Skin of body (tissue), 2 donors: Measurements from ENCODE around the genes UBE2G1 and TM4SF5.

DNA sequence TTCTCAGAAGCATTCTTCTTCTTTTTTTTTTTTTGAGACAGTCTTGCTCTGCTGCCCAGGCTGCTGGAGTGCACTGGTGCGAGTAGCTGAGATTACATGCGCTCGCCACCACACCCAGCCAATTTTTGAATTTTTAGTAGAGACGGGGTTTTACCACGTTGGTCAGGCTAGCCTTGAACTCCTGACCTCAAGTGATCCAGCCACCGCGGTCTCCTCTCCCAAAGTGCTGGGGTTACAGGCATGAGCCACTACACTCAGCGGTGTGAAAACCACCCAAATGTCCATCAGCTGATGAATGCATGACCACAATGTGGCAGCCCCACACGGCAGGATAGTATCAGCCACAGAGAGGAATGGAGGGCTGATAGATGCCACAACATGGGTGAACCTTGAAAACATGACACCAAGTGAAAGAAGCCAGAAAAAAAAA, 2.1 kb downstream of the P2RX5 start:
- RAMPAGE, long total RNA = no peak

GRCh38 chr17:3740731-3741009, 17.0 kb downstream of the HASPIN start:
- RAMPAGE, long total RNA = no peak

- RAMPAGE, long total RNA = no peak
These were observed 6.1 kb downstream of the ITGAE start for GRCh38 chr17:3794793-3795301.

- RAMPAGE, long total RNA = no peak
These were observed 1.1 kb upstream of the CAMKK1 start for GRCh38 chr17:3893937-3894436.

DNA sequence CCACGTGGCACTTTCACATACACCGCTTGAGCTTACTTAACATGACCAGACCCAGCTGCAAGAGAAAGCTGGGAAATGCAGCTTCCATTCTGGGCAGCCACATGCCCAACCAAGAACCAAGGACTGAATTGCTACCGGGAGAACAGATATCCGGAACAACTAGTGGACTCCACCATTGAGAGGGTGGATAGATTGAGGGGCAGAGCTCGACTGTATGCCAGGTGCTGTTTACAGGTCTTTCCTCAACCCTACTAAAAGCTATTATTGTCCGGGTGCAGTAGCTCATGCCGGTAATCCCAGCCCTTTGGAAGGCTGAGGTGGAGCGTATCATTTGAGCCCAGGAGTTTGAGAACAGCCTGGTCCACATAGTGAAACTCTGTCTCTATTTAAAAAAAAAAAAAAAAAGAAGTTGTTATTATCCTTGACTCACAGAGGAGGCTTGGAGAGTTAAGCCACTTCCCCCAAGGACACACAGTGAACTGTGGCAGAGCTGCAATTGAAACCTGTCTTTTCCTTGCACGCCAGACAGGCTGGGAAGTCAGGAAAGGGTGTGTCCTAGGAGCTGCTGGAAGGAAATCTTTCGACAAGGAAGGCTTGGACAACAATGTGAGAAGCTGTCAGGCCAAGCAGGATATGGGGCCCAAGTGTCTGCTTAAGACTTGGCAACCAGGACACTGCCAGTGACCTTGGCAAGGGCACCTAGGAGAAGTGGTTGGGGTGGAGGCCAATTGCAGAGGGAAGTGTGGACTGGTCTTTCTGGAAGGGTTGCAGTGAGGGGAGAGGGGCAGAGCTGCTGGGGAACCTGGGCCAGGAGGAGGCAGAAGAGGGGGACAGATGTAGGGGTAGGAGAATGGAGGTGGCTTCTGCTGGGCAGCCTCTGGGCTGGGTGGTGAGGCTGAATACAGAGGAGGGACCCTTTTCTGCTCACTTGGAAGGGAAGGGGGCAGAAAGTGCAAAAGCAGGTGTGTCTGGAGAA, 1.9 kb upstream of the CAMKK1 start:
- RAMPAGE, long total RNA = no peak

DNA sequence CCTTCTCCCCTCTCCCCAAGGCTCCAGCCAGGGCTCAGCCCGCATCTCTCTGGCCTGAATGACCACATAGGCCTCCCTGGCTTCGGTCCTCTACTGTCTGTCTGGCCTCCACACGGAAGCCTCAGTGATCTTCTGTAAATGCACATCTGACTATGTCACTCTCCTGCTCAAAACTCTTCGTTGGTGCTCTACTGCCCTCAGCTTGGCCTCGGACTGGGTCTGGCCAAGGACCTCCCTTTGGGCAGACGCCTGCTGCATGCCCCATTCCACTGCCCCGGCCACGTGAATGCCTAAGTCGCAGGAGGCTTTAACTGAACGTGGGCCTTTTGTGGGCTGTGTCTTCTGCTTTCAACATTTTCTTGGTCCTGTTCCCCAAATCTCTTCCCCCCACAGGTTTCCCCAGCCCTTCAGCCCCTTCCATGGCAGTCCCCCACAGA, 20.2 kb downstream of the ATP2A3 start:
- RAMPAGE, long total RNA = no peak

GRCh38 chr17:3962439-3963151, 1.6 kb downstream of the ATP2A3 start:
- RAMPAGE, long total RNA = no peak

GRCh38 chr17:4031918-4032629, 67.8 kb upstream of the ATP2A3 start:
- RAMPAGE, long total RNA = no peak

- RAMPAGE, long total RNA = no peak
These were observed 72.3 kb downstream of the ZZEF1 start for GRCh38 chr17:4070491-4071012.

DNA sequence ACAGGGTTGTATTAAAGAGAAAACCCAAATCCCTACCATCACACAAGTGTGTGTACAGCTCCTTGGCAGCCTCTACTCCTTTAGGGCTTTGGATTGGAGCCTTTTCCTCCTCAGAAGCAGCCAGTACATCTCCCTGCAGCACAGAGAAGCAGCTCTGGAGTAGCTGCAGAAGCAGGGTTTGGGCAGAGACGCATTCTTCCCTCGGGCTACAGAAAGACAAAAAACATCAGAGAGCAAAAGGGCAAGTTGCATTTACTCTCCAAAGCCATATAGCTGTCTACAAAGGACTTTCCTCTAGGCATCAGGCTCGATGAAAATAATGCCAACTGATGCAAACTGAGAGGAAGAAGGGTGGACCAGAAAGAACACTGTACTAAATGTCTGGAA, 56.4 kb downstream of the ZZEF1 start:
- RAMPAGE, long total RNA = no peak

GRCh38 chr17:4100785-4101884, 41.7 kb downstream of the ZZEF1 start:
- RAMPAGE, long total RNA = no peak

GRCh38 chr17:4136376-4136815, 6.4 kb downstream of the ZZEF1 start:
- RAMPAGE, long total RNA = no peak

DNA sequence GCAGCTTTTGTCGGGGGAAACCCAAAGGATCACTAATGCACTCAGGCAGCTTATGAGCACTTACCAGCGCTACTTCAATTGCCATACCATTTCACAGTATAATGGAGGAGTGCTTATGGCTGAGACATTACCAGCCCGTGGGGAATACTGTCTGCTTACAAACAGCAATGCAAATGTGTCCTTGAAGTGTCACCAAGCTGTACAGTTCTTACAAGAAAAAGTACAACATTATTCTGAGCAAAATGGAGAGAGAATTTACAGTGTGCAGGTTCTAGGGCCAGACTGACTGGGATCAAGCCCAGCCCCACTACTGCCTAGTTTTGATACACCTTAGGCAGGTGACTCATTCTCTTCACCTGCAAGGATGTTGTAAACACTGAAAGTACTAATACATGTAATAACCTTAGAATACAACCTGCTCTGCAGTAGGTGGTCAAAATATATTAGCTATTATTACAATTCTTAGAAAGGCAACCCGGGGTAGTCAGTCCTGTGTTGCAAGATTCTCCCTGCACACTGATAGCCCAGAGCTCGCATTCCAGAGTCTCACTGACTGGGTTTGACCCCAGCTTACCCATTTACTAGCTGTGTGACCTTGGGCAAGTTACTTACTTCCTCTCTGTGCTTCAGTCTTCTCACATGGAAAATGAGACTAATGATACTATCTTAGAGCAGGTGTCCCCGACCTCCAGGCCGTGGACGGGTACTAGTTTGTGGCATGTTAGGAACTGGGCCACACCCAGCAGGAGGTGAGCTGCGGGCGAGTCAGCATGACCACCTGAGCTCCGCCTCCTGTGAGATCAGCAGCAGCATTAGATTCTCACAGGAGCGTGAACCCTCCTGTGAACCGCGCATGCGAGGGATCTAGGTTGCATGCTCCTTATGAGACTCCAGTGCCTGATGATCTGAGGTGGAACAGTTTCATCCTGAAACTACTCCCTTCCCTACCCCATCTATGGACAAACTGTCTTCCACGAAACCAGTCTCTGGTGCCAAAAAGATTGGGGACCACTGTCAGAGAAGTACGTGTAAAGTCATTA, 16.0 kb downstream of the ANKFY1 start:
- RAMPAGE, long total RNA = no peak

- RAMPAGE, long total RNA = no peak
These were observed at the start of gene UBE2G1 for GRCh38 chr17:4366411-4366730. Gene UBE2G1 (minus strand): TSS chr17:4366675.

DNA sequence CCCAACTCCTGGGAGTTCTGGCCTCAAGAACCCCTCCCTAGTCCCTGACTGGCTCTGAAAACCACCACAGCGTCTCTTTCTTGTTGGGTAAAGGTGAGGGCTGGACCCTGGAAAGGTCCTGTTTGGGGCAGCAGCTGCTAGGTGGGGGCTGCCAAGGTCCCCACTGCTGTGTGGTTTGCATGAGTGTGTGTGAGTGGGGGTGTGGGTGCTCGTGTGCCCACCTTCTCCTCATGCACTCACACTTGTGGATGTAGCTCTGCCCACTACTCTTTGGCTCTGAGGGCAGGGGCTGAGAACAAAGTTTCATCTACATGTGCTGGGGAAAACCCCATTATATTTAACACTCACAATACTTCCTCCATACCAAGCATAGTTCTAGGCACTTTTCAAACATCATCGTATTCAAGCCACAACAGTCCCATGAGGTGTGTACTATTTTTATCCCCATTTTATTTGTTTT, 7.1 kb upstream of the SPNS3 start:
- RAMPAGE, long total RNA = no peak

GRCh38 chr17:4531136-4532042, 23.8 kb downstream of the MYBBP1A start:
- RAMPAGE, long total RNA = no peak

DNA sequence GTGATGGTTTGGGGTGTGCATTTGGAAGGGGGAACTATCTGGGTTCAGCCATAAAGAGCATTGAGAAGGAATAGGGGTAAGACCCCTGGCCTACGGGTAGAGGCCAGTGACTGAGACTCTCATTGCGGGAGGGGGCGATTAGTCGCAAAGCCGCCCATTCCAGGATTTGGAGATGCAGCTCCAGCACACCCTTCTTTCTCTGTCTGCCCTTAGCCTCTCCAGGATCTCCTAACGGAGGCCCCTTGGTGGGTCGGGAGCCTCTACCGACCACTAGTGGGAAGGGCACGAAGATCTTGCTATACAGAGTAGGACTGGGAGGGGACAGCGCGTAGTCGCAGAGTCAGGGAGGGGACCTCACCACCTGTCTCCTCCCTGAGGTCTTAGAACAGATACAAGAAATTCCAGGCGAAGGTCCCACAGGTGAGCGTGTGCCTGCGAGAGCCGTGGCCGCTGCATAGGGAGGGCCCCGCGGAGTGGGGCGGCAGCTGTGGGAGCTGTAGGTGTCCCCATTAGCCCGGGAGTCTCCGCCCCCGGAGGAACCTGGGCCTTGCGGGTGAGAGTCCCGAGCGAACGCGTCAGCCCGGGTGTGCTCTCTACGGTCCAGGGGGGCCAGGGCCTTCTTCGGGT, 537 bp upstream of the SMTNL2 start:
- RAMPAGE, long total RNA = no peak

GRCh38 chr17:4727989-4728239, 3.3 kb upstream of the MED11 start:
- RAMPAGE, long total RNA = no peak

DNA sequence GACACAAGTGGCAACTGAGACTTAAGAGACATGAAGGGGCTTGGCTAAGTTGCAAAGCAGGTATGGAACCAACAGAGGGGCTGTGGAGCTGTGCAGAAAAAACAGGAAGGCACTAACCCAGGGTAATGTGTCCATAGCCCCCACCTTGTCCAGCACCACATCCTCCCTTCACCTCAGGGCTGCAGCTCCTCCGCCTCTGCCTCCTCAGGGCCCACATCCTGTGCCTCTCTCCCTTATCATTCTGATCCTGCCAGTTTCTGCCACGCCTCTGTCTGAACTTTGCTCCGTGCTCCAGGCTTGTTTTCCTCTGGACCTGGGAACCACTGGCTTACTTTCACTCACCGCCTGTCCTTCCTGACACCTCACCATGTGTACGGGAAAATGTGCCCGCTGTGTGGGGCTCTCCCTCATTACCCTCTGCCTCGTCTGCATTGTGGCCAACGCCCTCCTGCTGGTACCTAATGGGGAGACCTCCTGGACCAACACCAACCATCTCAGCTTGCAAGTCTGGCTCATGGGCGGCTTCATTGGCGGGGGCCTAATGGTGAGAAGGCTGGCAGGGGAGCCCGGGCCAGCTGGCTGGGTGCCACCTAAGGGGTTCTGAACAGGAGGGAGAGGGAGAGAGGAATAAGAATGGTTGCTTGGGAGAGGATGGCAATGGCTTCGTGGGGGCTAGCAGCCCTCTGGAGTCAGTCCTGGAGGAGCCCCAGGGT, at the start of gene TM4SF5:
TSS of gene TM4SF5 (plus strand) at position 331 of the 713 bp plus-strand sequence.
- RAMPAGE, long total RNA = no peak

- RAMPAGE, long total RNA = no peak
These were observed 1.1 kb upstream of the VMO1 start for GRCh38 chr17:4787344-4787543.